ENCODE data around the genes SPATA3 and HTR2B.

DNA sequence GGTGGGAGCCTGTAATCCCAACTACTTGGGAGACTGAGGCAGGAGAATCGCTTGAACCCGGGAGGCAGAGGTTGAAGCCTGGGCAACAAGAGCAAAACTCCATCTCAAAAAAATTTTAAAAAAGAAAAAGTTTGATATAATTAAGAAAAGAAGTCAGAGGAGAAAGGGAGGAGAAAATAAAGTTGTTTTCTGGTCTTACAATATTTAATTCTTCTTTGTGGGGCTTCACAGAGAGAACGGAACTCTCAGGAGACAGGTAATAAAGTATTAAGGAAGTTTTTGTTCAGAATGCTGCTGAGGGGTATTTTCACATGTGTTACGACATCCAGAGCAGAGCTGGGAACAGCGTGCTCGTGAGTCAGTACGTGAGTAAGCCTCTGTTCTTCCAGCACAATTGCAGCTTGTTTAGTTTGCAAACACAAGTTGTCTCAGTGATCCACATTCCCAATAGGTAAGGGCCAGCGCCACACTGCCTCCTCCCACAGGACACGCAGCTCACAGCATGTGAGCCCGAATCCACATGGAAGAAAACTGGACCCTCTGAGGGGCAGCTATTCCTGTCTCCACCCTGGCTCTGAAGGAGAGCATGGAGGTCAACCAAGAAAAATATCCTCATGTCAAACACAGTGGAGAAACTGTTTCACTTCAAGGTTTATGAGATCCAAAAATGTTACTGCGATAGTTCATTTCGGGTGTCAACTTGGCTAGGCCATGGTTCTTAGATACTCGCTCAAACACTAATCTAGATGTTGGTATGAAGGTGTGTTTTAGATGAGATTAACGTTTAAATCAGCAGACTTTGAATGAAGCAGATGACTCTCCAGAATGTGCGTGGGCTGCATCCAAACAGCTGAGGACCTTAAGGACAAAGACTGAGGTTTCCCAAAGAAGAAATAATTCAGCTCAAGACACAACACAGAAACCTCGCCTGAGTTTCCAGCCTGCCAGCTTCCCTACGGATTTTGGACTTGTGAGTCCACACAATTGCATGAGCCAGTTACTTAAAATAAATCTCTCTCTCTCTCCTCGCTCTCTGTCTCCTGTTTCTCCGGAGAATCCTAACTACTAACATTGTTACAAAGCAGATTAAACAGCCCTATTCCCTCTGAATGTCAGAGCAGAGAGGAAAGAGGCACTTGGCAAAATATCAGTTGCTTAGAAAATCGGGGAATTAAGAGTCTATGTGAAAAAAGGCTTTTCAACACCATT lies 174.1 kb upstream of the PID1 start:
- PRO-cap = no peak

DNA sequence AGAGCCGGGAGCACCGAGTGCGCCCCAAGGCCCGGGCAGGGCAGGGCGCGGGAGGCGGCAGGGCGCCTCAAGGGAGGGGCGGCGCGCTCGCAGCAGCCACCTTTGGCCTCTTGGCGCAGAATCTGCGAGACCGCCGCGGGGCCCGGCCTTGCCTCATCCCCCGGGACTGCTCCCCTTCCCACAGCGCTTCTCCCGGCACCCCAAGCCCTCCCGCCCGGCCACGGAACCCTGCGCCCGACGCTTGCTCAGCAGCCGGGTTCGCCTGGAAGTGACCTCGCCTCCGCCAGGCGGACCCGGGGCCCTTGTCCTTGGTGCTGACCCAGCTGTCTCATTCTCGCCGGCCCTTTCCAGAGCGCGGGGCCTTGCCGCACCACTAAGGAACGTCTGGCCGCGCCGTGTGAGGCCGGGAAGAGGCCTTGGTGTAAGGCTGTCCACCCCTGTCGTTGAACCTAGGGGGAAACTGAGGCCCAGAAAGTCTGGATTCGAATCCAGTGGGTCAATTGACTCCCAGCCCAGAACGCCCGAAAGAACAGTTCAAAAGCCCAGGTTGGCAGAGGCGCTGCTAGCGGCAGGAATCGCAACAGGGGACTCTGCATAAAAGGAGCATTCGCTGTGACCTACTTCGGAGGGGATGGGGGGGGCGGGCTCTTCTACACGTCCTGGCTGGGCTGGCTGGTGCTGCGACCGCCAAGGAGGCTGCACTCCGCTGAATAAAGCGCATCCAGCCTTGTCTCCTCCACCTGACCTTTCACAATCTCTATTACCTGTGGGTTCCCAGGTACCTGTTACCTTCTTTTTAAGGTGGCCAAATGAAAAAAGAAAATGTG lies 718 bp upstream of the DNER start:
- PRO-cap = no peak

- PRO-cap = no peak
These were observed 28.3 kb downstream of the TRIP12 start for GRCh38 chr2:229893389-229894036.

GRCh38 chr2:230177525-230177769 lies 42.3 kb downstream of the SP110 start:
- PRO-cap = no peak

DNA sequence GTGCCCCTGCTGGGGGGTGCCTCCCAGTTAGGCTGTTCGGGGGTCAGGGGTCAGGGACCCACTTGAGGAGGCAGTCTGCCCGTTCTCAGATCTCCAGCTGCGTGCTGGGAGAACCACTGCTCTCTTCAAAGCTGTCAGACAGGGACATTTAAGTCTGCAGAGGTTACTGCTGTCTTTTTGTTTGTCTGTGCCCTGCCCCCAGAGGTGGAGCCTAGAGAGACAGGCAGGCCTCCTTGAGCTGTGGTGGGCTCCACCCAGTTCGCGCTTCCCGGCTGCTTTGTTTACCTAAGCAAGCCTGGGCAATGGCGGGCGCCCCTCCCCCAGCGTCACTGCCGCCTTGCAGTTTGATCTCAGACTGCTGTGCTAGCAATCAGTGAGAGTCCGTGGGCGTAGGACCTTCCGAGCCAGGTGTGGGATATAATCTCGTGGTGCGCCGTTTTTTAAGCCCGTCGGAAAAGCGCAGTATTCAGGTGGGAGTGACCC lies 14.8 kb downstream of the SP140L start:
- PRO-cap = no peak

GRCh38 chr2:230439667-230440083 lies 23.7 kb downstream of the SP100 start:
- PRO-cap = no peak

DNA sequence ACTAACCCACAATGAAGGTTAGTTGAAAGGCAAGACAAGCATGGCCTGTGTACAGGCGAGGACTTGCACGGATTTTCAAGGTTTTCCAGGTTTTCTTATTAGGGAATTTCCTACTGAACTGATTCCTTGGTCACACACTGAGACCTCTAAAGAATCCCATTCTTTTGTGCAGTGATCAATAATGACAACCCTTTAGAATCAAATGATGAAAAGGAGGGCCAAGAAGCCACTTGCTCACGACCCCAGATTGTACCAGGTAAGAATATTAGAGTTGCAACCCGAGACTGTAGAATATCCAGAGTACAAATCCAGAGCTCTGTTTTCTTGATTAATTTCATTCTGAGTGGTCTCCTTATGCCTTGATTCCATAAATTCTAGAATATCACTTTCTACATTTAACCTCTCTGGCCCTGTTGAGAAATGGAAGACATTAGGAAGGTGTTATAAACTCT lies 47.9 kb downstream of the SP100 start:
- PRO-cap = no peak

- PRO-cap = no peak
These were observed 129.6 kb upstream of the CAB39 start for GRCh38 chr2:230582946-230583482.

DNA sequence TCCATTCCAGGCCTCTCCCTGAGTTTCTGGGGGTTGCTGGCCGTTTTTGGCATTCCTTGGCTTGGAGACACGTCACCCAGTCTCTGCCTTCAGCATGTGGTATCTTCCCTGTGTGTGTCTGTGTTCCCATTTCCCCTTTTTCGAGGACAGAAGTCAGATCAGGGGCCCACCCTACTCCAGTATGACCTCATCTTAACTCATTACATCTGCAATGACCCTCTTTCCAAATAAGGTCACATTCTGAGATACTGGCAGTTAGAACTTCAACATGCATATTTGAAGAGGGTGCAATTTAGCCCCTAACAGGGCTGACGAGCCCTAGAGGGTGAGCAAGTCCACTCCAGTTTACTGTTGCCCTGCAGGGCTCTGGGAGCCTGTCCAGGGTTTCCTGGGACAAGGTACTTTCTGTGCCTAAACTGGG lies 45.4 kb upstream of the CAB39 start:
- PRO-cap = no peak

DNA sequence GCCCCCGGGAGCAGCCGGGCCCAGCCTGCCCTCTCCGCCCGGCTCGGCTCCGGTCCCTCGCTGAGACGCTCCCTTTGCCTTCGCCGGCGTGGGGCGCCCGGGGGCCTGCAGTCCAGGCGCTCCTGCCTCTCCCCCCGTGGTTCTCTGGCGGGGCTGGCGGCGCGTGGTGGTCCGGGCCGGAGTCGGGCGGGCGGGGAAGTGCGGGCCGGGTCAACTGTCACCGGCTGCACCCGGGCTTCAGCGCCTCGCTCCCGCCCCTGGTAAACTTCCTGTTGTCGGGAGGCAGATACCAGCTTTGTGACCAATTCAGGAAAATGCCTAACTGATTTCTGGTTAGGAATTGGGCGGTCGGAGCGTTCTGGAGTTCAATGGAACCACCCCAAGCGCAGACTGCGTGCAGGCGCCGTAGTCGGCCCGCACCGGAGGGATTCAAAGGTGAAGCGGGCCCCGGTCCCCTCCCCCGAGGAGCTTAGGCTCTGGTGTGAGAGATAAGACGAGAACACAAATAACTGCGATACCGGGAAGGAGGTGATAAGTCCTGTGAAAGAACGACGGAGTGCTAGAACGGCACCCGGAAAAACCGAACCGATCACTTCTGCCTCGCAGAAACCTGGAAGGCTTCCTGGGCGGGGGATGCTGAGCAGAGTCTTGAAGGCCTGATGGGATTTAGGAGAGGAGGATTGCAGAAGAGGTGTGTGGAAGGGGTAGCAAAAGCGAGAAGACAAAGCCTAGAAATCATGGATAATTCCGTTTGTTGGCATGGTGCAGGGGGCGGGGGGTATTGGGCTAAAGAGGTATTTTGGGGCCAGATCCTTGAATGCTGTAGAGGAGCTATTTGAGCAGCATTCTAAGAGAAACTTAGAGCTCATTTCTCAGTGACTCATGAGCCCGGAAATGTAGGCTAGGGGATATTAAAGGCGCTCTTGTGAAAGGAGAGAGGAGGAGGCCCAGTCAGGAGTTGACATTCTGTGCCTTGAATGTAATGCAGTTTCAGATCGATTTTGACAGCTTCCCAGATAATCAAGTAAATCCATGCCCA lies 1.0 kb downstream of the CAB39 start:
- PRO-cap = bidirectional peak, plus-strand start at position 531 of the sequence, minus-strand start at position 423 of the sequence

- PRO-cap = no peak
These were observed 4.6 kb downstream of the ITM2C start for GRCh38 chr2:230869381-230869694.

- PRO-cap = no peak
These were observed 2.5 kb upstream of the GPR55 start for GRCh38 chr2:230927524-230928022.

DNA sequence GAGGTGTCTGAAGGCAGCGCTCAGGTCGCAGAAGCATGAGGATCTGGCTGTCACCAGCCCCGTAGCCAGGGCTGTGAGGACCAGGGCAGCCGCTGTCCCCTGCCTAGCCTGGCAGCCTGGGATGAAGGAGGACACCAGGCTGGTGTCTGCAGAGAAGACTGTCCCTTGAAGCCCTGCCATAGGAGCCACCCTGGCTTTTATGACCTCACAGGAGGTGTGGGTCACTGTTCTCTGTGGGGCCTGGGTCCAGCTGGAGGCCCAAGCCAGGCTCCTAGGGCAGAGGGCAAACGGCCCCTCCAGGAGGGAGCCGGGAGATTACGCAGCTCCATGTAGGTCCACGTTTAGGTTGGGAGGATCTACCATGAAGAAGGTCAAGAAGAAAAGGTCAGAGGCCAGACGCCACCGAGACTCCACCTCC lies at the start of gene SPATA3:
Gene SPATA3 (plus strand): TSS at position 249 of the 418 bp plus-strand sequence.
- PRO-cap = no peak

DNA sequence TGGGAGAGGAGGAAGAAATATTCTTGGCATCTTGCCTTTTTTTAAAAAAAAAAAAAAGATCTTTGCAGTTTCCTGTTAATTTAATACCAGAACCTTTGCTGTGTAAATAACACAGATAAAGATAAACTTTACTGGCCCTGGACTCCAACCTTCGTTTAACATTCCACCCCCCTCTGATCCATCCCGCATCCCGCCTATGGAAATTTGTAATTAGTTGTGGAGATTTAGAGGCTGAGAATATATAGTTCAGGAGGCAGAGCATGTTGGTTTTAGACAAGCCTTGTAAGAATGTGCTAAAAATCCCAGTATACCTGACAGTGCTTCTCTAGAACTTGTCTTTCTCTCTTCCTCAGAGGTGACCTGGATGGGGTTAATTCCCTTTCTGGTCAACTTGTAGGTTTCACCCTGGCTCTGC lies 3.0 kb upstream of the C2orf72 start:
- PRO-cap = no peak

DNA sequence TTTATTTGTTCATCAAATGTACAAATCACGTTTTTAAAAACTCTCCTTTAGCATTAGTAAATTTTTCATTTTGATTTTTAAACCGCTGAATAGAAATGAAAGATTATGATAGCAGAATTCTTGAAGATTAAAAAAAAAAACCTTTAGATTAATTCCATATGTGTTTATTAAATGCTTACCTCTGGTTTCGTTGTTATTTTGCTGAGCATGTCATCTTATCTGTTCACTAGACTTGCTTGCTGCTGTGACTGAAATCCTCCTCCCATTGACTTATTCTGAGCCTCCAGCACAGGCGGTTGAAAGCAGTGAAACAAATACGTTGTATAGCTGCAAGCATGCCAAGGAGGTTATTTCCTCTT lies at the start of gene HTR2B:
Gene HTR2B (minus strand): TSS at position 250 of the 359 bp plus-strand sequence.
- PRO-cap = no peak

DNA sequence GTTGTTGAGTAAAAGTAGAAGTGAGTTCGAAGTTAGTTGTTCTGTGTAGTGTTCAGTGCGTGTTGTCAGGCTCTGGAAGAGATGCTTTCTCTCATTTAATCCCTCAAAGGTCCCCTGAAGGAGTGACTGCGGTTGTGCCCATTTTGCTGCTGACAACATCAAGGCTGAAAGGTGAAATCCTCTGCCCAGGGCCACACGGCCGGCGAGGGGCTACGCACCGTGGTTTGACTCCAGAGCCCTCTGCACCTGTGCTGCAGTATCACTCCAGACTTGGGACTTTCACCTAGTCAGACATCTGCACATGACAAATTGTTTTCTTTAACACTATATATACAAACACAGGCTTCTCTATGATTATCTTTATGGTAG lies 90.1 kb downstream of the ARMC9 start:
- PRO-cap = no peak

DNA sequence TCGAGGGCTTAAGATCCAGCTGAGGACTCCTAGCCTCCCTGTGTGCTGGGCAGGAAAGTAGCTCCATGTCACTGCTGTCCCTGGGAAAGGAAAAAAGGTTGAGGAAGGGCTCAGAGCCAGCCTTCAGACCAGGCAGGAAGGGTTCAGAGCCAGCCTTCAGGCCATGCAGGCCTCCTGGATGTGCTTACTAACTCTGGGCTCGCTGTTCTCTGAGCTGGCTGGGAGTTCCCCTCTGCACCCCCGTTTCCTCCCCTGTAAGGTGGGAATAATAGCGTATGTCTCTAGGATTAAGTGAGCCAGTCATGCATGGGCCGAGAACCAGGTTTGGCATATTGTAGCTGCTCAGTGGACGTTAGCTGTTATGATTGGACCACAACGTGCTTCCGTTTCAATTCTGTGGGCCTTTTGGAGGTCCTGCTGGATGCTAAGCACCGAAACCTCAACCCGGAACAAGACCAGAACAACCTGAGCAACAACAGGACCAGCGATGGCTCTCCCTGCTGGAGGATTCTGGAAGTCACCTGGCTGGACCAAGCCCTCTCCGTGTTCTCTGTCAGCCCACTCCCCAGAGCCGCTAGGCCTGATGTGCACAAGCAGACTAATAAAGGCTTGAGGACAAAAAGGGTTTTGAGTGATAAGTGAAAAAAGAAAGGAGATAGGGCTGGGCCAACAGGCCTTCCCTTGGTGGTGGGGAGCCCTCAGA lies 989 bp upstream of the B3GNT7 start:
- PRO-cap = no peak

GRCh38 chr2:231456418-231457103 lies 7.7 kb downstream of the NCL start:
- PRO-cap = no peak

GRCh38 chr2:231514448-231515224 lies 15.6 kb downstream of the NMUR1 start:
- PRO-cap = bidirectional peak, plus-strand start at chr2:231514631, minus-strand start at chr2:231514364; unidirectional peak, minus-strand start at chr2:231514789

- PRO-cap = bidirectional peak, plus-strand start at chr2:231615118, minus-strand start at chr2:231615001
These were observed 22.4 kb downstream of the TEX44 start for GRCh38 chr2:231615100-231615349.

Data from progenitor cell of endocrine pancreas (in vitro differentiated cells).